Left ventricle myocardium (tissue), 1 donor: ENCODE data around the gene MKNK2.

DNA sequence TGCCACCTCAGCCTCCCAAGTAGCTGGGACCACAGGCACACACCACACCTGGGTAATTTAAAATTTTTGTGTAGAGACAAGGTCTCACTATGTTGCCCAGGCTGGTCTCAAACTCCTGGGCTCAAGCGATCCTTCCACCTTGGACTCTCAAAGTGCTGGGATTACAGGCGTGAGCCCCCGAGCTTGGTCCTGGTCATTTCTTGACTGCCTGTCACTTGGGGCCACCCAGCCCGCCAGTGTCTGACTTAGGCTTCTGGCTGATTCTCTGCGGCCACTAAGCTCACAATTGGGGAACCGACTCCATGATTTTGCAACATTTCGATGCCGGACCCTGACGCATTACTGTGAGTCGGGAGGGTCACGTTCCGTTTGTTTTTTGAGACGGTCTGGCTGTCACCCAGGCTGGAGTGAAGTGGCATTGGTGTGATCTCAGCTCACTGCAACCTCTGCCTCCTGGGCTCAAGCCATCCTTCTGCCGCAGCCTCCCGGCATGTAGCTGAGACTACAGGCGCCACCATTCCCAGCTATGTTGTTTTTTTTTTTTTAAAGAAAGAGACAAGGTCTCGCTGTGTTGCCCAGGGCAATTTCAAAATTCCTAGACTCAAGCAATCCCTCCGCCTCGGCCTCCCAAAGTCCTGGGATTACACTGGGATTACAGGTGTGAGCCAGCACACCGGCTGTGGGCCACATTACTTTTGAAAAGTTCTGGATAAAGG lies 3.3 kb upstream of the ADAT3 start:
- PRO-cap, result no peak

DNA sequence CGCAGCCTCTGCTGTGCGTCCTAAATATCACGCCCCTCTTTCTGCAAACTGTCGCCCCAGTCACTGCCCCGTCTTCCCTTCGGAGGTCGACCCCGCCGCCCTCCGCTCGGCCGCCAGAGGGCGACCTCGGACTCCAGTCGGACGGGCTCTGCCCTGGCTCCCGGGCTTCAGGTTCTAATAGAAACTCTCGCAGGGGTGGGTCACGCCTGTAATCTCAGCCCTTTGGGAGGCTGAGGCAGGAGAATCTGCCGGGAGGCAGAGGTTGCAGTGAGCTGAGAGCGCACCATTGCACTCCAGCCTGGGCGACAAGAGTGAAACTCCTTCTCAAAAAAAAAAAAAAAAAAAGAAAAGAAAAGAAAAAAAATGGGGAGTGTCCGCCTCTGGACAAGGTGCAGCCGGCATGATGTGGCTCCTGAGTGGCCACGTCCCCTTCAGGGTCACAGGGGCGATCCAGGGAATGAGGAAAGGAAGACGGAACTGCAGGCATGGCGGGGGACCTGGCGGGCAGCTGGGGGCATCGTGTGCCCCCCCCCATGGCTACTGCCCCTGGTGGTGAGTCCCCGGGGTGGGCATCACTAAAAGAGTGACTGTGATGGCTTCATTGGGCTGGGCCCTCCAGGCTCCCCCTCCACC lies 11.5 kb upstream of the CSNK1G2 start:
- PRO-cap, result no peak

DNA sequence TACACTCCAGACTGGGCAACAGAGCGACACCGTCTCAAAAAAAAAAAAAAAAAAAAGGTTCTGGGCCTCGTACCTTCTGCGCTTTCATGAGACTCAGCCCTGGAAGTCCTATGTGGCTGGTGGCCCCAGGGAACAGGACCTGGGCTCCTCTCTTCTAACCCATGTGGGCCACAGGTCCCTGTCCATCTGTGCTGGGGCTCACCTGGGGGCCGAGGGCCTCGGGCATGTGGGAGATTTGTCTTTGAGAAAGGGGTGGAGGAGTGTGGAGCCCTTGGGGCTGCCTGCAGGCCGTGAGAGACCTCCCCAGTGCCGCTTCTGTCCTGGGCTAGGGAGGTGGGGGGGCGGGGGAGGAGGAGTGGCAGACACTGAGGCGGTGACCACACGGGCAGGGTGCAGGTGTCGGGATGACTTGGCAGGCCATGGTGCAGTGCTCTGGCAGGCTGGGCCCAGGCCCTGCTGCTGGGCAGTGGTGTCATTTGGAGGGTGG lies 36.8 kb downstream of the CSNK1G2 start:
- PRO-cap, result no peak

GRCh38 chr19:1986683-1987408 lies 28.7 kb downstream of the BTBD2 start:
- PRO-cap, result no peak

DNA sequence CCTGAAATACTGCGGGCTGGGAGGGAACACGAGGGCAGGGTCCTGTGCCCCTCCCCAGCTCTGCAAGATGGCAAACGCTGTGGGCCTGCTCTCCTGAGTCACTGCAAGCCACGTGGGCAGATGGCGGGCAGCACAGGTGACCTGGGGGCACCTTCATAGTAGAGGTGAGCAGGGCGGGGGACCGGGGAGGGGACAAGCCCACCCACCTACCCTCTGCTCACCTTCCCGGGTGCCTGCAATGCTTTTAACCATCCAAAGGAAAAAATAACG lies 12.0 kb downstream of the MKNK2 start:
- PRO-cap, result no peak

DNA sequence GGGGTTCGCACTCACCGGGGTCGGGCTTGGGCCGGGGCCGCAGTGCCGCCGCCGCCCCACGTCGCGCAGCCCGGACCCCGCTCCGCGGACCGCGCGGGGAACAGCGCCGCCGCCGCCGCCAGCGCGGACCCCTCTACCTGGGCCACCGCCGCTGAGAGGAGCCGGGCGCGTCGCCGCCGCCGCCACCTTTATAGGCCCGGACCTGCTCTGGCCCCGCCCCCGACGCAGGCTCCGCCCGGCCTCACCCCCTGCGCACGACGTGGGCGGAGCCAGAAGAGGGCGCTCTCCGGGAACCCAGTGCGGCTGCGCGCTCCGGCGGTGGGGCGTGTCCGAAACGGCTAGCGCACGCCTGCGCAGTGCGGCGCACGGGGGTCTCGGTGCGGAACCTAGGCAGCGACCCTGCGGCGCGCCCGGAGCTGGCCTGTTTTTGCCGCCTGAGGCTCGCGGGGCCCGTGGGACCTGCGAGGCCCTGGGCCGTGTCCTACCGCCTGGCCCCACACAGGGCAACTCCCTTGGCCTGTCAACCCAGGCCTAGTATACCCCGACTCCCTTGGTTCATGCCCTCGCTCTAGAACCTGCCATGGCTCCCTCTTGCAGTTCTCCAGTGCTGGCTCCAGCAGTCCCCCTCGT lies at the start of gene MKNK2:
TSS of gene MKNK2 (minus strand) at position 164 of the 630 bp plus-strand sequence.
- PRO-cap, result bidirectional peak, plus-strand start at position 356 of the sequence, minus-strand start at position 142 of the sequence

DNA sequence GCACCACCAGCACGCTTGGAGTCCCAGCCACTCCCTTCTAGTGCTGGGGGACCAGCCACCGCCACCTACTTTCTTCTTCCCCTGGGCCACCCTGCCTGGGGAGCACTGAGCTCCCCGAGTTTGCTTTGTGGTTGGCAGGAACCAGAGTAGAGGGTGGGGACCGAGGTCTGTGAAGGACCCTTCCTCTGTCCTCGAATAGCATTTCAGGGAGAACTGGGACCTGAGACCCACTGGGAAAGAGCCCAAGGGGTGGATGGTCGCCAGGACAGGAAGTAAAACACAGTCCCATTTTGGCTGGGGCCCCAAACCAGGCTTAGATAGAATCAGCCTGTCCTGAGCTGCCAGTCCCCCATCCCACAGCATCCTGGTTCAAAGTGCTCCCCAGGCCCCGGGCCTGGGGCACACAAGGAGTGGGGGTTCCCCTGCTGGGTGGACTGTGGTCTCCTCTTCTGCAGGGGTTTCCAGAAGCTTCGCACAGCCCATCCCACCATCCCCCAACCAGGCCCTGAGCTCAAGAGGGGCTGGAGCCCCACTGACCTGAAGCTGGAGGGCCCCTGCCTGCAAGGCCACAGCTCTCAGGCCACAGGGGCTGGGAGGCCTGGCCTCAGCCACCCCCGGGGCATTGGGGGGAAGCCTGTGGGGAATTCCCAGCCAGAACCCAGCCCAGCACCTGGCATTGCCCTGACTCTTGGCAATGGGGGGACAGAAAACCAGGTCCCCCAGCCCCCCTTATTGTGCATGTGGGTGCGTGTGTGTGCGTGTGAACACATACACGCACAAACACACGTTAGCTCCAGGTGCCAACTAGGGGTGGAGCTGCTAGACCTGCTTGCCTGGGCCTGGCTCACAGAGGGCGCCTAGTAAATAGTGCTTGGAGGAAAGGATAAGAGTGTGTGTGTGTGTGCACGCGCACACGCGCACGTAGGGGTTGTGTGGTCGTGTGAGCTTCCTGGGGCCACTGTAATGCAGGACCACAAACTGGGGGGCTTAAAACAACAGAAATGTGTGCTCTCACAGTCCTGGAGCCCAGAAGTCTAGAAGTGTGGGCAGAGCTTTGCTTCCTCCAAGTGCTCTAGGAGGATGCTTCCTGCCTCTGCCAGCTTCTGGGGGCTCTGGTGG lies 1.0 kb upstream of the MKNK2 start:
- PRO-cap, result no peak

DNA sequence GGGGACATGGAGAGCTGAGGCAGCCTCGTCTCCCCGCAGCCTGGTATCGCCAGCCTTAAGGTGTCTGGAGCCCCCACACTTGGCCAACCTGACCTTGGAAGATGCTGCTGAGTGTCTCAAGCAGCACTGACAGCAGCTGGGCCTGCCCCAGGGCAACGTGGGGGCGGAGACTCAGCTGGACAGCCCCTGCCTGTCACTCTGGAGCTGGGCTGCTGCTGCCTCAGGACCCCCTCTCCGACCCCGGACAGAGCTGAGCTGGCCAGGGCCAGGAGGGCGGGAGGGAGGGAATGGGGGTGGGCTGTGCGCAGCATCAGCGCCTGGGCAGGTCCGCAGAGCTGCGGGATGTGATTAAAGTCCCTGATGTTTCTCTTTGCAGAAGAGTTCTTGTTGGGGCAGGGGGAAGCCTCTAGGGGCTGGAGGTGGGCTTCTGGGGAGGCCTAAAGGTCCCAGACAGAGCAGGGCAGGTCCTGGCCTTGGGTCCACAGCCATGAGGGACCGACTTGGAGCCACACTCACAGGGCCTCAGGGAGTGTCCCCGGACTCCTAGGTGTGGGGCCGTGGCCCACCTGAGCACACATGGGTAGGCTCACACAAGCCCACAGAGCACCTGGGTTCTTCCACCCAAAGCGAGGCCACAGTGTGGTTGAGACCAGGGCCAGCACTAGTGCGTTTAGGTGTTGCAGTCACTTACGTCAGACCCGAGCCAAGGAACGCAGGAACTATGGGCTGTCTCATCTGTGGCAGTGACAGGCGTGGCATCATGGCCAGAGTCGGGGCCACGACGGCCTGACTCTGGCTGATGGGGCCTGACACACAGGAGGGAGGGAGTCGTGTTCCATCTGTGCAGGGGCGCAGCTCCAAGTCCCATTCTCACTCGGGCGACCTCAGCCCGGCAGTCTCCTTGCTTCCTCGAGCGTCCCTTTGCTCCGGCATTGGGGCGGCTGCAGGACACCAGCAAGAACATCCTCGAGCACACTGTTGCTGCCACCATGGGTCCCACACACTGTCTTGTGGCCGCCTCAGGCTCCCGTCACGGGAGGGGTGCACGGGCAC lies 2.8 kb downstream of the IZUMO4 start:
- PRO-cap, result unidirectional peak, plus-strand start at position 849 of the sequence

DNA sequence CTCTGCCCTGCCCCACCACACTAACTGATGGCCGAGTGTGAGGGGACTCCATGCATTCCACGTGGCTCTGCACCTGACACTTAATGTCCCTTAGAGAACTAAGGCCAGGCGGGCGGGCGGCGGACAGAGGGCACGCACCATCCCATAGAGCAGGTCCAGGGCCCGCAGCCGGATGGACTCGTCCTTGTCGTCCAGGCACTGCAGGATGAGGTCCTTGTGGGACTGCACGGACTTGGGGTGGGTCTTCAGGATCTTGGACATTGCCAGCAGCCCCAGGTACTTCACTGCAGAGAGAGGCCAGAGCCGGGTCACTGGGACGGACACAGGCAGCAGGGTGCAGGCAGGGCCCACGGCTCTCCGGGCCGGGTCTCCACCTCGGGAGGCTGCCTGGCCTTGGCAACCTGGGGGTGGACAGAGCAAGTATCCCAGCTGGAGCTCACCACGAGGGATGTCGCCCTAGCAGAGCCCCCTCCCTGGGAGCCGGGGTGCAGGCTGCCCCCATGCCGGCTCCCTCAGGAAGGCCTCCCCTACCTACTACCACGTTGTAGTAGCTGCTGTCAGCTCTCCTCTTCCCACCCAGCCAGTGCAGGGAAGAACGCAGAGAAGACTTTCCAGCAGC lies 25.0 kb downstream of the IZUMO4 start:
- PRO-cap, result no peak

- PRO-cap, result bidirectional peak, plus-strand start at chr19:2133012, minus-strand start at chr19:2132842
Measured at GRCh38 chr19:2132264-2133560, 18.7 kb downstream of the AP3D1 start.

DNA sequence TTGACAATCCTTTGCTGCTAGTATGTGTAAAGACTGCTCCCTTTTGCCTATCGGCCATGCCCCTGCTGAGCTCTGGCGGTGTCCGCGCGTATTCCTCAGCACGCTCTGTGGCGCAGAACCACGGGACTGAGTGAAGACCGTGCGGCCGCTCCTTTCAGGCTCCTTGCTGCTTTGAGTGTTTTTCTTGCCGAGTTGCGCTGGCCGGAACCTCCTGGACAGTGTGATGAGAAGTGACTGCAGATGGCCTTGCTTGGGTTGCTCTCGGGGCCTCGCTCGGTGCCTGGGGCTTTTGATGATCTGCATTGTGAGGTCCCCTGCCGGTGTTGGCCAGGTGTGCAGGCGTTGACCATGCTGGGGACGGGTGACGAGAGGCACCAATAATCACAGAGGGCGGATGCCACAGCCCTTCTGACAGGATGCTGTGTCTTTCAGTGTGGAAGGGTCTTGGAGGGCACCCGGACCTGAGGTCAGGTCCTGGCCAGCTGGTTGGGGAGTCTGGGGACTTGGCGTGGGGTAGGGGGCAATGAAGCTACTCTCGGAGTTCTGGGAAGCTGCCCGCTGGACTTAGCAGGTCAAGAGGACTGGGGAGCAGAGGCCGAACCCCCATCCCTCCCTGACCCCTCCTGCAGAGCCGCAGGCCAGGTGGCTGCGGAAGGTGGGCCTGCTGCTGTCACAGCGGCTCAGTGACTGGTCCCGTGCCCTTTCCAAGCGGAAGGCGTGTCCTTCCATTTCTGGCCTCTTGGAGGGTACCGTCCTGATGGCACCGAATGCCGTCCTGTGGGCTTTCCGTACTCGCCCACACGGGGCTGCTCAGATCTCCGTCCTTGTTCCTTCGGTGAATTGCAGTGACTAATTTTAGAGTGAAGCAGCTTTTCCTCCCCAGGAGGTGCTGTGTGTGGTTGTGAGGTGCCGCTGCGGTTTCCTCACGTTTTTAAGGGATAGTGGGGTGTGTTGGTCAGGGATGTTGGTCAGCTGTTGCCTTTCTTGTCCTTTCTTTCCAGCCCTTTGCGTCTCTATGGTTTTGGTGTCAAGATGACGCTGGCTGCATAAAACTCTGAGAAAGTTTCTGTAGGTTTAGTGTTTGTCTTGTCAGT lies 20.6 kb downstream of the DOT1L start:
- PRO-cap, result no peak

DNA sequence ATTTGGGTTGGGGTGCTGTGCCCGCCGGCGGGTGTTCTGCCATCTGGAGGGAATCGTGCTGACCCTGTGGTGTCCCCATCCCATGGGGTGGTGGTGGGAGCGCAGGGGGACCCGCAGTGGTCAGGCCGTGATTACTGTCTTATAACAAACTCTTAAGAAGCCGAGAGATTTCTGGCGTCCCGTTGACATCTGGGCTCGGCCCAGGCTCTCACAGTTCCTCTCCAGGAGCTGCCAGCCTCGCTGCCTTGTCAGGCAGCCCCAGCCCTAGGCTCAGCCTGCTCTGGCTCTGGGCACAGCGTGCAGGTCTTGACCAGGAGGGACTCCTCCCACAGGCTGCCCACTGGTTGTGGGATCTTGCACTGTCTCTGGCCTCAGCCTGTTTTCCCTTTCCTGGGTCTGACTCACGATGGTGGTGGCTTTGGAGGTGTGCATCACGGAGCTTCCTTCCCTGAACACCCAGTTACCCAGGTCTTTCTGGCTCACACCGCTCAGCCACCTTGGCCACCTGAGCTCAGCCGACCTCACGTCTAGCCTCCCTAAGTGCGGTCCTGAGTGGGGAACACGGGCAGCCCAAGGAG lies 34.5 kb downstream of the PLEKHJ1 start:
- PRO-cap, result no peak

DNA sequence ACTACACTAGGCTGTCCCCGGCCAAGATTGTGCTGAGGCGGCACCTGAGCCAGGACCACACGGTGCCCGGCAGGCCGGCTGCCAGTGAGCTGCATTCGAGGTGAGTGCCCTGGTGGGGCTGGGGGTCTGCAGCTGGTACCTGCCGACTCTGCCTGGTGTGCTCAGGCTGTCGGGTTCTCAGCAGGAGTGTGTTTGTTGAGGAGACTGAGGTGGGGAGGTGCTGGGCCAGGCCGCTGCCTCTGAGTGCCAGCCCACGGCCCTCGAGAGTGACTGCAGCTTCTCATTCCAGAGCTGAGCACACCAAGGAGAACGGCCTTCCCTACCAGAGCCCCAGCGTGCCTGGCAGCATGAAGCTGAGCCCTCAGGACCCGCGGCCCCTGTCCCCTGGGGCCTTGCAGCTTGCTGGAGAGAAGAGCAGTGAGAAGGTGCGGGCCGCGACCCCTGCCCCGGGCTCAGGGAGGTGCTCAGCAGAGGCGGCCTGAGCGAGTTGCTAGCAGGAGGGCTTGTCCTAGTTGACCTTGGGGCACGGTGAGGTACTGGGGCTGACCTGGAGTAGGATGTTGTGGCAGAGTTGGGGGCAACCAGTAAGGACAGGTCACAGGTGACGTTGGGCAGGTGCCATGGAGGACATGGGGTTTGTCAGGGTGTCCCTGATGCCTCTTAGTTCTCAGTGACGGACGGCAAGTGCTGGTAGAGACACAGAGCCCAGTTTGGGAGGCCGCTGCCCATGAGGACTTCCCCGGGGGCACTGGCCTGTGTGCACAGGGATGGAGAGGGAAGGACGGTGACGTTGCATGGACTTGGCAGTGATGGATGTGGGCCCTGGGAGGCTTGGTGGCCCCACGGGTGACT lies 19.2 kb downstream of the PLEKHJ1 start:
- PRO-cap, result no peak

DNA sequence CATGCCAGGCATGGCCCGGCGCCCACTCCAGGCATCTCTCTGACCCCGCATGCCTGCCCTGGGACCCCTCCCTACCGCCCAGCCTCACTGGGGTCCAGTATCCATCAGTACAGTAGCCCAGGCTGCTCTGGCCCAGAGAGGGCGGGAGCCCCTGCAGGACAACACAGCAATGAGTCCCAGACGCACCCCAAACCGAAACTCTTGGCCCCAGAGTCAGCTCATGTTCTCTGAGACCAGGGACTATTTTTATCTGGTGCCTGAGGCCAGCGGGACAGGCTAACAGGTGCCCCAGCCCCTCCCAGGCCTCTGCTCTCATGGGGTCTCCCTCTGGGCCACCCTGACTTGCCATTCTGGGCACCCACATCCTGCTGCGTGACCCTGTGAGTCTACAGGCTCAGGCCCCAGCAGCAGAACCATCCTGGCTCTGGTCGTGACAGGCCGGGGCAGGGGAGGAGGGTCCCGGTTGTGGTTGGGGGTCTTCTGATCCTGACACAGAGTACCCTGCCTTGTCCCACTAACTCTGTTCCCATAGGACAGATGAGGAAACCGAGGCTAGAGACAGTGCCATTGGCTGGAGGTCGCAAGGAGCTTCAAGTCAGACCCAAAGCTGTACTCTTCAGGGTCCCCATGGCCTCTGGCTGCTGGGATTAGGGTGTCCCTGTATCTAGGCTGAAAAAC lies 600 bp downstream of the JSRP1 start:
- PRO-cap, result no peak

DNA sequence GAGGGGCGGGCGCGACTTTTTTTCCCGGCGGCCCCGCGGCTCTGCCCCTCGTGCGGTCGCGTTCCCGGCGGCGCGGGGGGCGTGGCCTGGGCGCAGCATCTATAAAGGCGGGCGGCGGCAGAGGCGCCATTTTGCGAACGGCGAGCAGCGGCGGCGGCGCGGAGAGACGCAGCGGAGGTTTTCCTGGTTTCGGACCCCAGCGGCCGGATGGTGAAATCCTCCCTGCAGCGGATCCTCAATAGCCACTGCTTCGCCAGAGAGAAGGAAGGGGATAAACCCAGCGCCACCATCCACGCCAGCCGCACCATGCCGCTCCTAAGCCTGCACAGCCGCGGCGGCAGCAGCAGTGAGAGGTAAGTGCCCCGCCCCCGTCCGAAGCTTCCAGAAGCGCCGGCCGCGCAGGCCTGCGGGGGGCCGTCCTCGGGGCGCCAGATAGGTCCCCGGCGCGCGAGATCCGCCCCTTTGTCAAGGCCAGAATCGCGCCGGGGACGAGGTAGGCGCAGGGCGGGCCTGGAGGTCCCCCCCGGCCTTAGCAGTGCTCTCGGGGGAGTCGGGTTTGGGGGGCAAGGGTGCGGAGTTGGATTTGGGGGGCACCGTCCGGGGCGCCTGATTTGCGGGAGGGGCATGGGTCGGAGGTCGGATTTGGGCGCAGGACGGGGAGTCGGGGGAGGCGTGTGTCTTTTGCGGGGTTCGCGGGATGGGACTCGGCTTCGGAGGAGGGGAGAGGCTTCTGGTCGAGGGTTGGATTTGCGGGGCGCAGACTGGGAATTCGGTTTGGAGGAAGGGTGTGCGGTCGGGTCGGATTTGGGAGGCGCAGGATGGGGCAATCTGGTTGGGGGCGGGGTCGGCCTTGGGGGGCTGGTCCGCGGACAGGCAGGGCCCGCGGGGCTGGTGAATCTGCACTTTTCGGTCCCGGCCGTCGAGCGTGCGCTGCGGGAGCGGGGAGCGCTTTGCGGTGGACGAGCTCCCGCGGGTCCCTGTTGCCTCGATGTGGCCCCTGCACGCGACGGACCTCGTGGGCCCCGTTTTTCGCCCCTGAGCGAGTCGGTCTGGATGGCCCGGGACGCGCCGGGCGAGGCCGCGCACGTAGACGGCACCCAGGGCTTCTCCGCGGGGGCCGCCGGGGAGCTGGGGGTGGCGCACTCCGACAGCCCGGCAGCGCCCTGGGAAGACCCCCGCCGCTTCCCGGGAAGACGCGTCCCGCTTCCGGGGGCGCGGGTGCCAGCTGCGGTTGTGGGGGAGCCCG lies 12.2 kb downstream of the PEAK3 start:
- PRO-cap, result bidirectional peak, plus-strand start at position 130 of the sequence, minus-strand start outside the sequence; unidirectional peak, plus-strand start at position 474 of the sequence

- PRO-cap, result unidirectional peak, minus-strand start at chr19:2332446
Measured at GRCh38 chr19:2332251-2332785, 3.8 kb downstream of the SPPL2B start.

GRCh38 chr19:2424561-2425045 lies 2.8 kb downstream of the TIMM13 start:
- PRO-cap, result no peak

- PRO-cap, result no peak
Measured at GRCh38 chr19:2428865-2429415, 1.6 kb upstream of the TIMM13 start.

- PRO-cap, result no peak
Measured at GRCh38 chr19:2475114-2475712, 714 bp upstream of the GADD45B start.

DNA sequence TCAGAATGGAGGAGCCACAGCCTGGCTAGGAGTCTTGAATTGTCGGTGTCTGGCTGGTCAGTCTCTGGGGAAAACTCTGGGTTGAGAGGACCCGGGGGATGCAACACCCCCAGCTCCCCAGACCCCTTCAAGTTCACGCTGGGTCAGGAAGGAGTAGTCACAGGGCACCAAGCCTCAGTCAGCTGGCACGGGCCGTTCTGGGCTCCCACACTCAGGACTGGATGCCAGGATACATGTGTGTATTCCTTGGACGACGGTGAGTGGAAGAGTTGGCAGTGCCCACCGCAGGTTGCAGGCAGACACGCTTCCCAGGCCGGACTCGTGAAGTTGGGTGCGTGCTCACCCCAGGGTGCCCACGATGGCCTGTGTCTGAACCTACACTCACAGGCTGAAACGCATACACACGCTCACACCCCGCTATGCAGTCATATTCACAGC lies 5.5 kb downstream of the GADD45B start:
- PRO-cap, result no peak